Temporal lobe (tissue), 2 donors: ENCODE data around the genes MARCHF11 and PDZD2.

DNA sequence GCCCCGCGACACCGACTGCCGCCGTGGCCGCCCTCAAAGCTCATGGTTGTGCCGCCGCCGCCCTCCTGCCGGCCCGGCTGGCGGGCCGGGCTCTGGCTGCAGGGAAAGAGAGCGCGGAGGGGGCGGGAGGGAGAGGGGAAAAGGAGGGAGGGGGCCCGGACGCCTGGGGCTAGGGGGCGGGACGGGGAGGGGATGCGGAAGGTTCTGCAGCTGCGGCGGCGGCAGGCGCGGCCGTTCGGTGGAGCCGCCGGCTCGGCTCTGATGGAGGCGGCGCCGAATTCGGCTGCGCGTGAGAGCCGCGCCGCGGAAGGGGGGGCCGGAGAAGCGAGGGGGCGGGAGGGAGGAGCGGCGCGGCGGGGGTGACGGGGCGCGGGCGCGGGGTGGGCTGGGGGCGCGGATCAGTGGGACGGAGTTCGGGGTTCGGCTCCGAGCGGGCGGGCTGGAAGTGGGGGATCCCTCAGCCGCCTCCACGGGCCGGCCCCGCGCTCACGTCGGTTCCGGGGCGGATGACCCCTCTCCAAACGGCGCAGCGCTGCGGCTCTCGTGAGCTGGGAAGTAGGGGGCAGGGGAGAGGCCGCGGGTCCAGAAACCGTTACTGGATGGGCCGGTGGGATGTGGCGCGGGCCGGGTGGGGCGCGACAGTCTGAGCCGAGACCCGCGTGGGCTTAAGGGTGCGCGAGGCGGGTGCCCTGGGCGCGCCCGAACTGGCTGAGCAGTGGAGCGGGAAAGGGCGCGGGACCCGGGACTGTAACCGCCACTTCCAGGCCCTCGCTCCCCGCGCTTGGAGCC is at the start of gene MARCHF11:
Gene MARCHF11 (minus strand): TSS at position 260 of the 789 bp plus-strand sequence.
- RAMPAGE, long total RNA: no peak

DNA sequence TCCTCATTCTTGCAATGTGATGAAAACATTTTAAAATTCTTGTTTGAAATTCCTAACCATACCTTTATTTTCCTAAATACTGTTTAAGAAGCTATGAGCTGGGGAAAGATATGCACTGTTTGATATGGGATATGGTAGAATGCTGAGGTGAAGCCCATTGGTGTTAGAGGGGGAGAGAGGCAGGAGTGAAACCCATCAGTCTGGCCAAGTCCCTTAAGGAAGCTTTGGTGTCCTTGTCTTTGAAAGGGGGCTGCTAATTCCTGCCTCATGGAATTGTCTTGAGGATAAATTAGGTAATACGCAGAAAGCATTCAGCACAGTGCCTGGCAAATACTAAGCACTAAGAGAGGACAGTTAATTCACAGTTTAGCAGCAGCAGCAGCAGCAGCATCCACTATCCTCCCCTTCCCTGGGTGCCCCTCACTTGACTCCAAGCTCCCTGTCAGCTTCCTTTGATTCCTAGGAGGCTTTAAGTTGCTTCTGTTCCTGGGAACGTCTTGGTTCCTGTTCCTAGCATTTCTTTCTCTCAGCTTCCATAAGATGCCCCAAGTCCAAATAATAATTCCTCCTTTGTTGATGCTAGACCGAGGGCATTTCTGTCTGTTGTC is 71.5 kb downstream of the RETREG1 start:
- RAMPAGE, long total RNA: no peak

- RAMPAGE, long total RNA: no peak
Observed at GRCh38 chr5:16712979-16714166, 96.6 kb upstream of the RETREG1 start.

DNA sequence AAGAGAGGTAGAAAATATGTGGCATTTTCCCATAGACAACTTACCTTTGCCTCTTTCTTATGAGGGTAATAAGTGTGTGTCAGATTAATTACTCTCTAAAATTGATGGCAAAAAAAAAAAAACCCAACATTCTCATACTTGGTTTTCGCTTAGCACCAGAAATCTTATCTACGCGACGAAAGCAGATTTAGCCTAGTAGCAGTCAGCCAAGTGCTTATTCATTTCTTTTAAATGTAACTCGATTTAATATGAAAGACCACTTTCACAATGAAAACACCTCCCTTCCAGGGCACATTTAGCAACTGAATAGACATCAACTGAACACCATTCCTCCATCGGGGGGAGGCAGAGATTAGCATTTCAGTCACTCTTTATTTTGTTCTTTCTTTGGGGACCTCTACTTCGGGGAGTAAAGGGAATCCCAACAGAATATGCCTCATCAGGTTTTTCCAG is 124.0 kb upstream of the RETREG1 start:
- RAMPAGE, long total RNA: no peak

- RAMPAGE, long total RNA: no peak
Observed at GRCh38 chr5:16871679-16872205, 64.3 kb downstream of the MYO10 start.

GRCh38 chr5:16881053-16881422 is 55.0 kb downstream of the MYO10 start:
- RAMPAGE, long total RNA: no peak

- RAMPAGE, long total RNA: no peak
Observed at GRCh38 chr5:16931330-16931730, 4.8 kb downstream of the MYO10 start.

- RAMPAGE, long total RNA: no peak
Observed at GRCh38 chr5:17129239-17129469, 88.3 kb upstream of the BASP1 start.

DNA sequence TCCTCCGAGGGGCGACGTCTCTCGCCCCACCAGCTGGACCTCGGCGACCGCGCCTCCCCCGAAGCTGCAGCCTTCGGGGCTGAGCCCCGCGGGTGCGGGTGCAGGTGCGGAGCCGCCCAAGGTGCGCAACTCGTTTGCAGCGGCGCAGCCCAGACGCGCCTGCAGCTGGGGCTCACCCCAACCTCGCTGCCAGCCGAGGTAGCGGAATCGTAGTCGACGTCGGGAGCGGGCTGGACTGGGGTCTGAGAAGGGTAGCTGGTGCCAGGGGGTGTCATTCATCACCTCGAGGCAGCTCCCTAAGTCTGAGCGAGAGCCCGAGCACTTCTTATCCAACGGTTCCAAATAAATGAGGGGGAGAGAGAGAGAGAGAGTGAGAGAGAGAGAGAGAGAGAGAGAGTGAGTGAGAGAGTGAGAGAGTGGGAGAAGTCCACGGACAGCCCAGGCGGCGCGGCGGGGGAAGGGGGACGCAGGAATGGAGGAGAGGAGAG is 687 bp upstream of the BASP1 start:
- RAMPAGE, long total RNA: no peak

DNA sequence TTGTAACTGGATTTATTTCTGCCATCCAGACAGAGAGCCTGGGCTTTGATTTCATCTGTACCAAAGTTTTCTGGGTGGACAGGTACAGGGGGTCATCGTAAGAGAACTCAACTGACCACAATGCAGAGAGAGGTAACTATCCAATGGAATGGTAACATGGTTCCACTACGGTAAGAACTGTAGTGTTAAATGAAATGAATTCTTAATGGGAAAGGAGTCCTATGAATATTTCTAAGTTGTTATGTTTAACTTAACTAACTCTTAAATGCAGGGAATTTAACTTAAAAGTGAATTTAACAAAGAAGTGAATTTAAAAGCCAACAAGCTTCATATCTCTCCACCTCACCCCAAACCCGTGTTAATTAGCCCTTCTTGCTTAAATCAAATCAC is 10.8 kb downstream of the BASP1 start:
- RAMPAGE, long total RNA: no peak

DNA sequence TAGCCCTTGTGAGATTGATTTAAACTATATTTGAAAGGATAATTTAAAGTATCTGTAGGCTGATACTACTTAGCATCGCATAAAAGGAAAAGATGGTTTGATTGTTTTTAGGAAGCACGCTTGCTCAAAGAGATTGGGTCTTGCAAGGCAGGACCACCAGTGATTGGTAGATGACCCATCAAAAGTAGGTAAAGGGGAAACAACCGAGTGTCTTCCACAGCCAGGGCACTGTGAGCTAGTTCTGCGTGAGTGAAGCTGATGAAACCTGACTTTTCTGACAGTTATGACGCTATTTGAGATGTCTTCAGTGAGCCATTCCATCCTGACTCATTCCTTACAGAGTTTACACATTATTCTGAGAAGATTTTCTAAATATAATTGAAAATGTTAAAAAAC is 49.6 kb downstream of the BASP1 start:
- RAMPAGE, long total RNA: no peak

- RAMPAGE, long total RNA: no peak
Observed at GRCh38 chr5:17275133-17275812, 57.8 kb downstream of the BASP1 start.

DNA sequence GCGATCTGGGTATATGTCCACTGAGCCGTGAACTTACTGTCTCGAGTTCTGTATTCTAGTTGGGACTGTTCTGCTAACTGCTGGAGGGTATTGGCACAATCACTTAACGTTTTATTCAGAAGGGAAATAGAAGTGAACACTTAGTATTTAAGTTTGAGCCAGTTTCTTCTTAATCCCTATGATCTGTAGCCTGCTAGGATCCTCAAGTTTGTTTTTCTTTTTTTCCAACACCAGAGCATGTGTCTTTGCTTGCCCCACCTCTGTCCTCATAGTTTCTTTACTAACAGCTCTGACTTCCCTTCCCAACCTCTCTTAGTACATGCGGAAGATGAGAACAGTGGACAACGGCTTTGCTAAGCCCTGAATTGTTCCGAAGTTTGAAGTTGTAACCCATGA is 55.6 kb downstream of the H3Y2 start:
- RAMPAGE, long total RNA: no peak

- RAMPAGE, long total RNA: no peak
Observed at GRCh38 chr5:17951608-17952278, 296.1 kb upstream of the H3Y1 start.

DNA sequence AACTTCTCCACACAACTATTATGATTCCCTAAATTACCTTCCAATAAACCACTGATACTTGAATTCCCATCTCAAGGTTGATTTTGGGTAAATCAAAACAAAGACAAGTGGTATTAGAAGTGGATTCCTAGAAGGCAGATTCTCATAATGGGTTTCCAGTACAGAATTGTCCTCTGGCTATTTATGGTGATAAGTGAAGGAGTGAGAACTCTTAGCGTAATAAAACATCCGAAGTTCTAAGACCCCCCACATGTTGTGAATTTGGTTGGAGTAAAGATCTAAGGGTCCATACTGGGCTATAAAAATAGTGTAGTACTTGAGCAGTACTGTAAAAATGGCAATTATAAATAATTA is 627.5 kb upstream of the CDH18 start:
- RAMPAGE, long total RNA: no peak

GRCh38 chr5:28927399-28927773 is 1889.0 kb upstream of the CDH9 start:
- RAMPAGE, long total RNA: no peak

DNA sequence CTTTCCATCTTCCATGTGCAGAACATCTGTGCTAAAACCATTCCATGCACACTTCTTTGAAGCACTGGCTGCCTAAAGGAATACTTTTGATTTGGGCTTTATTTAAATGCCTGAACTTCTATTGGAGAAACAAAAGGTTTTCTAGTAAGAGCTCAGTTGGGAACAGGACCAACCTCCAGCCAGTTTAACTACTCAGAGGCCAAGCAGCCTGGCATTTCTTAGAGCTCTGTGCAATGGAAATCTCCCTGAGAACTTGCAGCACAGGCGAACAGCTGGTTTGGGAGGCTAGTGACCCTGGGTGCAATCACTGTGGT is 1.1 kb upstream of the CDH6 start:
- RAMPAGE, long total RNA: no peak

DNA sequence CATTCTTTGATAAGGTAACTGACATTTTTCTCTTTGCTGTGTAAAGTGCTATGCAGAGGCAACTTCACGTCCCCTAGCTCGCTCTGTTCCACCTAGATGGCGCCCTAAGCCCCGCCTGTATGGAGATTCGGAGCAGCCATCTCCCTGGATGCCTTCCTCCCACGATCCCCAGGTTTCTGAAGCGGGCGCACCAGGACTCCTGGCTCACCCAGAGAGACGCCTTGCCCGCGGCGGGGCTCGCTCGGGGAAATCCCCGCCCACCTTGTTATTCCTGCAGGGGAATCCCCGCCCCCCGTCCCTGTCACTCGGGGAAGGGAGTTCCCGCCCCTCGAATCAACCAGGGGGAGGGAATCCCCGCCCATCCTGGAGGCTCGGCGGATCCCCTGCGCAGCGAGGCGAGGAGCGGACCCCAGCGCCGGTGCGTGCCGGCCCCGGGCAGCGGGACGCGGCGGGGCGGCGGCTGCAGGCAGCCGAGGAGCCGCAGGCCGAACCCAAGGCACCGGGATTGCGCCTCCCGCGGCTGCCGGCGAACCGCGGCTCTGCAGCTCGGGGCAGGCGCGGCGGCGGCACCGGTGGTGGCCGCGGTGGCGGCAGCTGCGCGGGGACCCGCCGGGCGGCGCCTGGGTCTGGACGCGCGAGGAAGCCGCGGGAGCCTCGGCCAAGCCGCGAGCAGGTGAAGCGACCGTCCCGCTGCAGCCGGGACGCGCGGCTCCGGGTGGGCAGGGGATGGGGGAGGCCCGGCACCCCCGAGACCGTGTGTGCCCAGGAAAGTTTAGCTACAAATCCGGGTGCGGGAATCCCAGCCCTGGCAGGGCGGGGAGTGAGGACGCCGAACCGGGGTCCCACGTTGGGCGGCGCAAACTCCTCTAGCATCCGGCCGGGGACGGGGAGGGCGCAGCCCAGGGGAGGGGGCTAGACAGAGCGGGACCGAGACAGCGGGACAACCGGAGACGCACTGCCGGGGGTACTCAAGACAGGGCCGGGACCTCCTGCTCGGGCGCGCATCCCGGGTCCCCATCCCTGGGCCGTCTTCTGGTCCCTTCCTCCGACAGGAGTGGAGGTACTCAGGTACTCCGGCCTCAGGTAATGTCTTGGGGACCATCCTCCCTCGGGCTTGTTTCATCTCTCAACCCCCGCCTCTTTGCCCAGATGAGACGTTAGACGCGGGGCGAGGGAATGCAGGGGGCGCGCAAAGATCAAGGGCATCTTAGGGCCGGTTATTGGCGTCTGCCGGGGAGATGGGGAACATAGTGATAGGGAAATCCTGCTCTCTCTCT is at the start of gene PDZD2:
Gene PDZD2 (plus strand): TSS at position 367 of the 1,277 bp plus-strand sequence.
- RAMPAGE, long total RNA: no peak

DNA sequence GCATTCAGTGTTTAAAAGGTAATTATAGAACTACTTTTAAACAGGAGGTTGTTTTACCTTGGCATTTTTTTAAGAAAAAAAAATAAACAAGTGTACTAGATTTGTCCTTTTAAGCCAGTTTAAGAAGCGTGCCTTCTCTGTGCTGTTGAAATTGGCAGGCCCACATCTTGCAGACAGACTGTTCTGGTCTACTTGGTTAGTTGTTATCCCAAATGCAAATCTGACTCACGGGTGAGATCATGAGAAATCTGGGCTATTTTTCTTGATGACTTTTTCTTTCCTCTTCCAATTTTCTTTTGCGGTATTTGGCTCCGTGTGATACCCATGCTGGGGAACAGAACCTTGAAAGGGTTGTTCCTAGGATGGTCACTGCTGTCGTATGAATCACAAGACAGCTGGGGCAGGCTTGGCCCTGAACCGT is 24.5 kb downstream of the PDZD2 start:
- RAMPAGE, long total RNA: no peak

- RAMPAGE, long total RNA: no peak
Observed at GRCh38 chr5:31916307-31916719, 257.8 kb downstream of the GOLPH3 start.